SK-N-DZ (cell line): ENCODE measurements around the gene FOXJ1.

DNA sequence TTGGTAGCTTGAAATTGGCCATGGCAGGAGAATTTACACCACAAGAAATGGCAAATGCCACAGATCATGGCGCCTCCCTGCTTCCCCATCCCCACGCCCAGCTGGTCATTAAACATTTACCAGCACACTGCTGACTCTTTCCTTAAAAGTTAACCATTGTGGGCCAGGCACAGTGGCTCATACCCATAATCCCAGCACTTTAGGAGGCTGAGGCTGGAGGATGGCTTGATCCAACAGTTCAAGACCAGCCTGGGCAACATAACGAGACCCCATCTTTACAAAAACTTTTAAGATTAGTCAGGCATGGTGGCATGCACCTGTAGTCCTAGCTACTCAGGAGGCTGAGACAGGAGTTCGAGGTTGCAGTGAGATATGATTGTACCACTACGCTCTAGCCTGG is 22.5 kb upstream of the ITGB4 start:
RAMPAGE:
- cytosol, long total RNA = no peak
- nucleus, long total RNA = no peak

DNA sequence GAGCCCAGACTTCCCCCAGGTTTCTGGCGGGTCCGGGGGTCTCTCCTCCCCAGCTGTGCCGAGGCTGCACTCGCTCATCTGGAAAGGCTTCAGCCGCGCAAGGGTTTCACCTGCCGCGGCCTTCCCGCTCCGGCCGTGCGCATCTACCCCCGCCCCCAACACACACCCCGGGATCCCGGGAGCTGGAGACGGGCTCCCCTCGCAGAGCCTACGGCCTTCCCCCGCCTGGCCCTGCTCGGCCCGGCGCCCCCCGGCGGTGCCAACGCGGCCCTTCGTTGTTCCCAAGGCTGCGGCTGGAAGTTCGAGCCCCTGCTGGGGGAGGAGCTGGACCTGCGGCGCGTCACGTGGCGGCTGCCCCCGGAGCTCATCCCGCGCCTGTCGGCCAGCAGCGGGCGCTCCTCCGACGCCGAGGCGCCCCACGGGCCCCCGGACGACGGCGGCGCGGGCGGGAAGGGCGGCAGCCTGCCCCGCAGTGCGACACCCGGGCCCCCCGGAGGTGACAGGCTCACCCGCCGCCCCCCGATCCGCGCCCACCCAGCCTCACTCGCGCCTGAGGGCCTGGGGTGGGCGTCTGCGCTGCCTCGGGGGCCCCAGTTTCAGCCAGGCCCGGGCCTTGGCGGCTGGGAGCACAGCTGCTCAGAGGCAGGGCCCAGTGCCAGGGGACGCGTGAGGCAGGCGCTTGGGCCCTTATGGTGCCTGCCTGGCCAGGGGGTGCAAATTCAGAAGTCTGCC is 11.3 kb downstream of the GALK1 start:
RAMPAGE:
- cytosol, long total RNA = start-site peak on the plus strand centred at position 426 of the sequence, 15 bp wide, 10 and 11 reads in 2 replicates
- nucleus, long total RNA = no peak

DNA sequence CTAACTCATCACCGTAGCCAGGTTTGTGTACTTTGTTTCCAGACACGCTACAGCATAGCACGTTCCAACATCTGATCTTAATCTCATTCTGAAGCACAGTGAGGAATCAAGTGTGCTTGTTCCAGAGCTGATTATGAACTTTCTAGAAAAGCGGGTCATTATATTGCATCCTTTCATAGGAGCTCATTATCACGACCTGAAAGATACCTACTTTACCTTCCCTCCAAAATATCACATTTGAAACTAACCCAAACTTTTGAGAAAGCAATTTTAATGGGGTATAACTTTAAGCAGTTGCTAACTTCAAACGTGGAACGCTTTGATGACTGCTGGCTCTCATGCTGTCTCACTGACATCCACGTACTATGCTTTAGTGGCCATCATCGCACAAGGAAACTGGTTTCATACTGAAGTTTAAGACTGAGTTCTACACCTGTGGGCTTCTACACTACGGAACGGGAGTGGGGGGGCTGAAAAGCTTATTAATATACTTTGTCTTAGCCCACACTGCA is 2.8 kb downstream of the H3-3B start:
RAMPAGE:
- cytosol, long total RNA = no peak
- nucleus, long total RNA = no peak

RAMPAGE:
- cytosol, long total RNA = no peak
- nucleus, long total RNA = no peak
Measured at GRCh38 chr17:75778536-75779655, 683 bp downstream of the H3-3B start.

DNA sequence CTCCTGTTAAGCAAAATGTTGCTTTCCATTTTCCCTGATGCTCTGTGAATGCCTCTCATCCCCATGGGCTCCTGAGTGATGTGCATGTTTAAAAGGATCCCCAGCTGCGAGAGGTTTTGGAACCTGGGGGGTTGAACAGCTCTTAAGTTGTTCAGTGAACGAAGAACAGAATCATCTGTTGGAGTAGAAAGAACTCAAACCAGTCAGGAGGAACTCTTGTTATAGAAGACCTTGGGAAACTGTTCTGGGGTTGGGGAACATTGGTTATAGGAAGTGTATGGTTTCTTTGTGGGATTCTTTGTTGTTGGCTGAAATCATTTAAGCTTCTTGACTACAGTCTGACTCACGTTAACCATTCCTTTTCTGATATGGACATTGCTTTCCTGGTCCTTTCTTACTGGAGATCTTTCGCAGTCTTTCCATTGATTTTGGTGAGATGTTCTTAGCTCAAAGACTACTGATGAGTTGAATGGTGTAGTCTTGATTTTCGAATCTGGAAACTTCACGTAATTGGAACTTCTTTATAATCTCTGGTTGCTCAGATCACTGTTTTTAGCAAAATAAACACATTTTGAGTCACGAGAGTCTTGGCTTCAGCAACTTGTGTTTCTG is 1.3 kb downstream of the UNK start:
RAMPAGE:
- cytosol, long total RNA = no peak
- nucleus, long total RNA = no peak

GRCh38 chr17:75849154-75850013 is 5.2 kb upstream of the UNC13D start:
RAMPAGE:
- cytosol, long total RNA = no peak
- nucleus, long total RNA = no peak

GRCh38 chr17:75897193-75897829 is 560 bp upstream of the TRIM65 start:
RAMPAGE:
- cytosol, long total RNA = no peak
- nucleus, long total RNA = no peak

DNA sequence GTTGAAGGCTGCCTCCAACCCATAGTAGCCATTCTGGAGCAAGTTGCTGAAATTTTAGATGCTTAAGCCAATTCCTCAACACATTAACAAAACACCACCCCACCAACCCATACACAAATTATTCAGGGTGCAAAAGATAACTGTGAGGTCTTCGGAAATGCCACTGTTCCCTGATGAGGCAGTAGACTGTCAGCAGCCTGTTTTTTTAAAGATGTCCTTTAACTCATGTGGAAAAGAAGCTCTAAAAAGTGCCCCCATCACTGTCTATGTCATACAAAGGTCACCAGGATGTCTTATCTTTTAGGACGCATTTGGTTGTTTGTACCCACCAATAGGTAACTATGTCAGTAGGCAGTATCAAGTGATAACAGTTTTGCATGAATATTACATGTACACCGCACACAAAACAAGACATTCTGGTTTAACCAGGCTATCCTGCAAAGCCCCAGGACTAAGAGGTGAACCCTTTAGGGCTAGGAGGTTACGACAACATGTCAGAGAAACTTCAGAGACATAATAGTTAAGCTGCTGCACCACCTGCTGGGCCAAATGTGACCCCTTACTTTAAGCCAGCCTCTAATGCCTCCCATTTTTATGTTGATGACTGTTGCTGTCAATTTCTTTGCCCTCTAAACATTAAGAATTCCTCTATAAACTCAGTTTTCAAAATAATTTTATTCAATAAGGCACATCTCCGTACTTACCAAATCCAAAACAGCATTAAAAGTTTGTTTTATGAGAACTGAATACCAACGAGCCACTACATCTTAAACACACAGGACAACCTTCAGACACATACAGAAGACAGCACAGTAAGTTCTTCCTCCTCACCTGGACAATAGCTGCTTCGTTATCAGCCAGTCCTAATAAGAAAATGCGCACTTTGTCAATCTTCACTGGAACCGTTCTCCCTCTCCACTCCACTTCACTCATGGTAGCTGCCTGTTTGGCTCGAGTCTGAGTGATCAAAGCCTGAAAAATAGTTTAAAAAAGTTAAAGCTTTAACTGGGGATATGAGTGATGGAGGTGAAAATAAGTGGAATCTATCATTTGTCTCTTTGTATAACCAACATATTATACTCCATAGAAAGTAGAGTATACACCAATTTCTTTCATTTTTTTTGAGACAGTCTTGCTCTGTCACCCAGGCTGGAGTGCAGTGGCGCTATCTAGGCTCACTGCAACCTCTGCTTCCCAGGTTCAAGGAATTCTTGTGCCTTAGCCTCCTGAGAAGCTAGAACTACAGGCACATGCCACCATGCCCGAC is 15.3 kb downstream of the SRP68 start:
RAMPAGE:
- cytosol, long total RNA = no peak
- nucleus, long total RNA = no peak

DNA sequence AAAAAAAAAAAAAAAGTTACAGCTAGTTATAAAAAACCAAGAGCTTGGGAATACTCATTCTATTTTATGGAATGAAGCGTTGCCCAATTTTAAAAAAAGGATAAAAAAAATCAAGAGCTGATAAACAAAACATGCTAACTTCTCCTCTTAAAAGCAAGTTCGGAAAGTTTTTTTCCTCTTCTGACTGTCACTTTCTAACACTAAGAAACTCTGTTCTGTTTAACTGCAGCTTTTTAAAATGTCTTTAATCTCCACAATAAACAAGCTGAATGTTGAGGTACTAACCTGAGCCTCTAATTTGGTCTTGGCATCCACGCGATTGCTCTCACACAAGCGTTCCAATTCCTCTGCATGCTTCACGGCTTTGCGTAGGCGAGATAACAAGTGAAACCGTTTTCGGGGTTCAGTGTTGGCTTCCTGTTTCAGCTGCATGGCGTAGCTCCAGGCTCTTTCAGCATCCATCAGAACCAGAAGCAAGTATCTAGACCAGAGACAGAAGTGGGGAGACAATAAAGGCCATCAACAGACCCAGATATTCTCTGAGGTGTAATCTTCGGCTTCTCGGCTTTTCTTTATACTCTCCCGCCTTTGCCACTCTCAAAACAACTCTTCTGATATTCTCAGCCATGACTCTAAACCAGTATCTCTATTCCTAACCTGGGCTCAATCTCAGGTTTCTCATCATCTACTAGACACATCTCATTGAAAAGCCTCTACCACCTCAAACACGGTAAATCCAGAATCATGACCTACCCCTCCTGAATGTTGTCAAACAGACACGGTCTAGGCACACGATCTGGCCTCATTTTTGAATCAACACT is 8.4 kb downstream of the SRP68 start:
RAMPAGE:
- cytosol, long total RNA = no peak
- nucleus, long total RNA = no peak

DNA sequence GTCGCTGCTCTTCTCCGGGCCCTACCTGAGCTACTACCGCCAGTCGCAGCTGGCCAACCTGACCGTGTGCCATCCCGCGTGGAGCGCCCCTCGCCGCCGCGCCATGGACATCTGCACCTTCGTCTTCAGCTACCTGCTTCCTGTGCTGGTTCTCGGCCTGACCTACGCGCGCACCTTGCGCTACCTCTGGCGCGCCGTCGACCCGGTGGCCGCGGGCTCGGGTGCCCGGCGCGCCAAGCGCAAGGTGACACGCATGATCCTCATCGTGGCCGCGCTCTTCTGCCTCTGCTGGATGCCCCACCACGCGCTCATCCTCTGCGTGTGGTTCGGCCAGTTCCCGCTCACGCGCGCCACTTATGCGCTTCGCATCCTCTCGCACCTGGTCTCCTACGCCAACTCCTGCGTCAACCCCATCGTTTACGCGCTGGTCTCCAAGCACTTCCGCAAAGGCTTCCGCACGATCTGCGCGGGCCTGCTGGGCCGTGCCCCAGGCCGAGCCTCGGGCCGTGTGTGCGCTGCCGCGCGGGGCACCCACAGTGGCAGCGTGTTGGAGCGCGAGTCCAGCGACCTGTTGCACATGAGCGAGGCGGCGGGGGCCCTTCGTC is 2.2 kb upstream of the ZACN start:
RAMPAGE:
- cytosol, long total RNA = no peak
- nucleus, long total RNA = no peak

GRCh38 chr17:76137777-76139071 is 2.8 kb downstream of the FOXJ1 start:
RAMPAGE:
- cytosol, long total RNA = no peak
- nucleus, long total RNA = no peak

DNA sequence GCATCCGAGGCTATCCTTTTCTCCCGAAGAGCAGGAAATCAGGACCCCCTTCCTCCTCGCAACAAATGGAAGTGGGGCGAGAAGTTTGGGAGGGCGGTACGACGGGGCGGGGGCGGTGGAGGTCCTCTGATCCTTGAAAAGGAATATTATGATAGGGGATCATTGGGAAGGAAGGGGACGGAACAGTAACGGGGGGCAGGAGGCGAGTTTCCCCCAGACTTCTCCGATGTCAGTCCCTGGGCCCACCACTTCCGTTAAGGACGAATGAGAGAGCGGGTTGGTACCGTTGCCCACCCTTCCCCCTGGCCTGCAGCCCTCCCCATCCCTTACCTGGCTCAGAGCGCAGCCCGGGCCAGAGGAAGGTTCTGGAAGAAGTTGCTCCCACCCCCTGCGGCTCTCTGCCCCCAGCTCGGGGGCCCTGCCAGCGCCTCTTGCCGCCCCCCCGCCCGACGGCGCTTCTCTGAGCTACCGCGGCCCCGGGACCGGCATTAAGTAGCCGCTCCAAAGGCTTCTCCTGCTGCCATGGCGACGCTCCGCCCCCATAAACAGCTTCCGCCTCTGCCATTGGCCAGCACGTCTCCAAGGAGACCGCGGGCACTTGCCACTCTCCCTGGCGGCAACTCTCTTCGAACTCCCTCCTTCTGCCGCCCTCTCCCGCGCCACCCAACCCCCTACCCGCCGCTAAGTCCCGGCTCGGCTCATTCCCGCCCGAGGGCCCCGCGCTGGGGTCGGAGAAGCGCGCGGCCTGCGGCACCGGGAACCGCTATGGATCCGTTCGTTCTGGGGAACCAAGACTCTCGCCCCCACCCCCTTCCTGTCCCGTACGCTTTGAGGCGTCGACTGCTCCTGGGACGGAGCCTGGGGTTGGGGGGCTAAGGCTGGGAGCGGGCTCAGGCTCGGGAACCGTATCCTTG is at the start of gene FOXJ1:
Gene FOXJ1 (minus strand): TSS at position 462 of the 914 bp plus-strand sequence.
RAMPAGE:
- cytosol, long total RNA = no peak
- nucleus, long total RNA = no peak

GRCh38 chr17:76179596-76180353 is 38.7 kb upstream of the FOXJ1 start:
RAMPAGE:
- cytosol, long total RNA = no peak
- nucleus, long total RNA = no peak

DNA sequence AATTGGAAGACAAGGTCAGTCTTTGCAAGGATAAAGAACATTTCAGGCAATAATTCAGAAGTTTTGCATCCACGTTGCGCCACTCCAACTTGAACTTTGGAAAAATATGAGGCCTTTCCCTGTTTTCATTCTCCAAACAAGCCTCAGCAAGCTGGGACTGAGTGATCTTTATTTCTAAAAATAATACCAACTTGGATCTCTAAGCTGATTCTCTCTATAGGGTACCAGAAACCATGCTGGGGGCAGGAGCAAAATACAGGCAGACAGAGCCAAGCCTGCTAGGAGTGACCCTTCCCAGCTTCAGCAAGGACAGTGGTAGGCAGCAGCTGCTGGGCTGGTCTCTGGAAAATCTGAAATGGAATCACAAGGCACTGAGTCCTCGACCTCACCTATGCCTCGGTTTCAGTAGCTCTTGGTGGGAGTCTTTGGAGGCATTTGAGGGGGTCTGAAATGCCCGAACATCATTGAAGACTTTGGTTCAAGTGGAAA is 8.1 kb upstream of the PRPSAP1 start:
RAMPAGE:
- cytosol, long total RNA = no peak
- nucleus, long total RNA = no peak

RAMPAGE:
- cytosol, long total RNA = no peak
- nucleus, long total RNA = no peak
Measured at GRCh38 chr17:76398730-76399169, 14.3 kb downstream of the SPHK1 start.

GRCh38 chr17:76446427-76447602 is 6.1 kb downstream of the UBE2O start:
RAMPAGE:
- cytosol, long total RNA = no peak
- nucleus, long total RNA = no peak

RAMPAGE:
- cytosol, long total RNA = no peak
- nucleus, long total RNA = no peak
Measured at GRCh38 chr17:76490446-76491005, 10.7 kb downstream of the RHBDF2 start.

RAMPAGE:
- cytosol, long total RNA = no peak
- nucleus, long total RNA = no peak
Measured at GRCh38 chr17:76491408-76491814, 9.8 kb downstream of the RHBDF2 start.

DNA sequence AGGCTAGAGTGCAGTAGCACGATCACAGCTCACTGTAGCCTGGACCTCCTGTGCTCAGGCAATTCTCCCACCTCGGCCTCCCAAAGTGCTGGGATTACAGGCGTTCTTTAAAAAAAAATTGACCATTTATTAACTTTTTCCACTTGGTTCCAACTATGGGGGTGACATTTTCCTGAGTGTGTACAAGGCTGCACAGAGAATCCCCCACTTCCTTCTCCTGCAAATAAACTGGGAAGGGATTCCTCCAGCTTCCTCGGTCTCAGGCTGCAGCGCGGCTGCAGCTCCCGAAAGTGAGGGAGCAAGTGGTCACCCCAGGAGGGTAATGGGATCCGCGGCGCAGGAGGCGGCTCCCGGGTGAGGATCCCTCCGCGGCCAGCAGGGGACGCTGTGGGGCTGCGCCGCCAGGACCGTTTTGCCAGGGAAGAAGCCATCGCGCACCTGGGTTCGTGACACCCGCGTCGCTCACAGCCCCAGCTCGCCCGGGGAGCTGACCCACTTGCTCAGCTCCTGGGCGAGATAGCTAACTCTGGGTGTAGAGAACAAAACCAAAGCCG is 14.5 kb downstream of the CYGB start:
RAMPAGE:
- cytosol, long total RNA = no peak
- nucleus, long total RNA = no peak

DNA sequence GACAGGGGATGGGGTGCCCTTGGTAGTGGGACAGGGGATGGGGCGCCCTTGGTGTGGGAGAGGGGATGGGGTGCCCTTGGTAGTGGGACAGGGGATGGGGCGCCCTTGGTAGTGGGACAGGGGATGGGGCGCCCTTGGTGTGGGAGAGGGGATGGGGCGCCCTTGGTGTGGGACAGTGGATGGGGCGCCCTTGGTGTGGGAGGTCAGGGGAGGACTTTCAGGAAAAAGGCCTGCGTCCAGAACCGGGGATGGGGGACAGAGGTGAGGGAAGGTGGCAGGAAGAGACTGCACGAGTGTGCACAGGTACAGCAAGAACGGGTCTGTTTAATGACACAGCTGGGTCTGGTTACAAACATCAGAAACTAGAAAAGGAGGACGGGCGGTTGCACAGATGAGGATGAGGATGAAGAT is 10.5 kb downstream of the CYGB start:
RAMPAGE:
- cytosol, long total RNA = no peak
- nucleus, long total RNA = no peak